ReNcell CX (cell line): ENCODE data around the genes EIF4G2 and GALNT18.

GRCh38 chr11:10504009-10504780 lies 36.8 kb downstream of the RNF141 start:
- PRO-cap: no peak

GRCh38 chr11:10580461-10581104 lies 12.1 kb upstream of the LYVE1 start:
- PRO-cap: no peak

- PRO-cap: no peak
Measured at GRCh38 chr11:10588723-10589442, 20.4 kb upstream of the LYVE1 start.

DNA sequence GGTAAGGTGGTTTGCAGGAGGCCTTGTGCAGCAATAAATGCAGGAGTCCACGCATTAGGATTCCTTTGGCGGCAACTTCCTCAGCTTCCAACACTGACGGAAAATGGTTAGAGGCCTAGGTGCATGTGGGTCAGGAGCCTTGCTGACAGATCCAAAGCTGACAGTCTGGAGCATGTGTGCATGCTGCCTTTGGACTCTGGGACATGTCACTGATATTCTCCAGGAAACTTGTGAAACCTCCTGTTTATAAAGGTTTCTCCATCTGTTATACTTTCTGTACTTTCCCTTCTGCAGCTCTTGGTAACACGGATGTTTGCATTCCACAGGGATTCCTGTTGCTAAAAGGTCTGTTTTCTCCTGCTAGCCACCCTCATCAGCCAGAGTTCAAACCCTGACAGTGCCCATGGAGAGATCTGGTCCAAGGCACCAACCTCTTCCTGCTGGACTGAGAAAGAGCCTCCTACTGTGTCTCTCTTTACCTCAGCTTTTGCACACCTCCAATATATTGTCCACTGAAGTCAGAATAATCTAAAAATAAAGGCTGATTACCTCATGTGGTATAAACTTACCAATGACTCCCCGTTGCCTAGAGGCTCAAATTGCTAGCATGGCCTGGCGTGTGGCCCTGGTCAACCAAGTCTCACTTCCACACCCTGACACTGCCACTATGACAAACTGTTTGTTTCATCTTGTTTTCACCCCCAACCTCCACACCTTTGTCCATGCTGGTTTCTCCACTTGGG lies 31.1 kb upstream of the LYVE1 start:
- PRO-cap: no peak

DNA sequence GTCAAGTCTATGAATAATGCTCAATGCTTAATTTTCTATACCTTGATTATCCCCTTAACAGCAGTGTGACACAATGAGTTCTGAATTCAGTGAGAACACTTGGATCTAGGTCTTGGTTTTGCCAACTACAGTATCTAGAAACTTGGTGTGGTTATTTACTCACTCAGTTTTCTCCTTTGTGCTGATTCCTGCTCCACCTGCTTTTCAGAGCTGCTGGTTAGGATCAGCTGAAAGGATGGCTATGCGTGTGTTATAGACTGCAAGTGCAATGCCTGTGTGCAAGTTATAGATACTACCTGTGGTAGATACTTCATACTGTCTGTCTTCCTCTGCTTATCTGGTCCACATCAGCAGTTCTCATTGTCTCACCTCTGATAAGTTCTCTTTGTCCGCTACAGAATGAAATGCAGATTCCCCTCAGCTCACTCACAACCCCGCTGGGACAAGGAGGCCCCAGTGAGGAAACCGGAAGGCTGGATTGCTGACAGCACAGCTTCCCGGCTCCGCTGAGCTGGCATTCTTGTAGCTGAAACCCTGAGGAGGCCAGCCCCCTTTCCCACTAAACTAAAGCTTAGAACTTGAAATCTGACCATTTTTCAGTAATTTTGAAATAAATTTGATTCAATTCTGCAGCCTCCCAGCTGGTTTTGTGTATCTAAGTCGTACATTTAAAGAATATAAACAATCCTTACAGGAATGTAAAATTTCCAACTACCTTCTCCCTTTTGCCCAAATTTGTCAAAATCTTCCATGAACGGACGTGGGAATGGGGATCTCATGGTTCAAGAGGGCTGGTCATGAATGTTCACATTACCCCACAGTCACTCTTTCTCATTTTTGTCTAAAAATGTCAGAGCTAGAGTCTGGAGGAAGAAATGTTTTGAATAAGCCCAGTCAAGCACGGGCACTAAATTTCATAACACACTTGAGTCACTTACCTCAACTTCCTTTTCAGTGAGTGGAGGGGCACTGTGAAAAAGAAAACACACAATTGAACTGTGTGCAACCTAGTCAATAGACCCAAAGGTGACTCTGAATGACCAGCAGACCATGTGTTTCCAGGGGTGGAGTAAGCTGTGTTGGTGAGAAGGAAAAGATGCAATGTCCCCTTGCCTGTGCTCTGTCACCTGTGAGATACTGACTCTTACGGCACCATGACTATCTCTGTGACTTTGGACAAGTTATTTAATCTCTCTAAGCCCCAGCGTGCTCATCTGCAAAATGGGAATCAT lies 37.8 kb upstream of the LYVE1 start:
- PRO-cap: no peak

DNA sequence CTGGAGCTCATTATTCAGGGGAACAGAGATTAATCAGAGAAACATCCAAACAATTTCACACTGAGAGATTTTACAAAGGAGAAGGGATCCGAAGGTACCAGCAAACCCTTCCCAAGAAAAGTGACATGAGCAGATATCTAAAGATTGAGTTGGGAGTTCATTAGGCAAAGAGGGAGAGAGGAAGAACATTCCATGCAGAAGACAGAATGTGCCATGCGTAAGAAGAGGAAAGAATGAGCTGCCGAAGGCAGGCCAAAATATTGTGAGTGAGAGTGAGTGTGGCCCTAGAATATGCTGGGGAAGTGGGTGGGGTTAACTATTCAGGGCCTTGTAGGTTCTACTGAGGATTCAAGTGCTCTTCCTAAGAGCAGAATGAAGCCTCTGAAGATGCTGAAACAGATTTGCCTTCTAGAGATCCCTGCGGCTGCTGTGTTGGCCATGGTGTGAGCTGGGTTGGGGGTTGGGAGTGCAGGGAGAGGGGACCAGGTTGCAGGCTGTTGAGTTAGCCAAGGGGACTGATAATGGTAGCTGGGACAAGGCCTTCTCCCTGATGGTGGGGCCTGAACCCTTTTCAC lies 50.1 kb upstream of the LYVE1 start:
- PRO-cap: no peak

DNA sequence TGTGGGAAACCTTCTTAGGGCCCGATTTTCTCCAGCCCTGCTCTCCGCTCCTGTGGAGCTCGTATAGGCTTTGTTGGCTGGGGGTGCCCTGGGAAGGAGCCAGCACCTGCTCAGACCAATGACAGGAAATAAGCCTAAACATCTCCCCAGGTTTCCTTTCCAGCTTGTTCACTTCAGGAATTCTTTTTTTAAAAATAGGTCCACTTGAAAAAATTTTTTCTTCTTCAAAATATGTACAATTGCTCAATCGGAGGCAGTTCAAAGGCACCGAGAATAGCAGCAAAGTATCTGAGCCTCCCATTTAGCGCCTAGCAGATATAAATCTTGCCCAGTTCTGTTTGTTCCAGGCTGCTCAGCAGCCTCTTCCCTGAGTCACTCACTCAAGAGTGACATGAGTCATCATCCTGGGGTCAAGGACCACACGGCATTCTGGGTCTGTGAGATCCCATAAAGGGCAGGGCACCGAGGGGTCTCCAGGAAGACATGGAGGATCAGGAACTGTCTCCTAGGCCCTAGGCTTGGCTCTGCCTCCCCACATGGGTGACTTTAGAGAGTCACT lies 34.0 kb downstream of the IRAG1 start:
- PRO-cap: no peak

- PRO-cap: no peak
Measured at GRCh38 chr11:10797966-10798851, 10.5 kb downstream of the EIF4G2 start.

DNA sequence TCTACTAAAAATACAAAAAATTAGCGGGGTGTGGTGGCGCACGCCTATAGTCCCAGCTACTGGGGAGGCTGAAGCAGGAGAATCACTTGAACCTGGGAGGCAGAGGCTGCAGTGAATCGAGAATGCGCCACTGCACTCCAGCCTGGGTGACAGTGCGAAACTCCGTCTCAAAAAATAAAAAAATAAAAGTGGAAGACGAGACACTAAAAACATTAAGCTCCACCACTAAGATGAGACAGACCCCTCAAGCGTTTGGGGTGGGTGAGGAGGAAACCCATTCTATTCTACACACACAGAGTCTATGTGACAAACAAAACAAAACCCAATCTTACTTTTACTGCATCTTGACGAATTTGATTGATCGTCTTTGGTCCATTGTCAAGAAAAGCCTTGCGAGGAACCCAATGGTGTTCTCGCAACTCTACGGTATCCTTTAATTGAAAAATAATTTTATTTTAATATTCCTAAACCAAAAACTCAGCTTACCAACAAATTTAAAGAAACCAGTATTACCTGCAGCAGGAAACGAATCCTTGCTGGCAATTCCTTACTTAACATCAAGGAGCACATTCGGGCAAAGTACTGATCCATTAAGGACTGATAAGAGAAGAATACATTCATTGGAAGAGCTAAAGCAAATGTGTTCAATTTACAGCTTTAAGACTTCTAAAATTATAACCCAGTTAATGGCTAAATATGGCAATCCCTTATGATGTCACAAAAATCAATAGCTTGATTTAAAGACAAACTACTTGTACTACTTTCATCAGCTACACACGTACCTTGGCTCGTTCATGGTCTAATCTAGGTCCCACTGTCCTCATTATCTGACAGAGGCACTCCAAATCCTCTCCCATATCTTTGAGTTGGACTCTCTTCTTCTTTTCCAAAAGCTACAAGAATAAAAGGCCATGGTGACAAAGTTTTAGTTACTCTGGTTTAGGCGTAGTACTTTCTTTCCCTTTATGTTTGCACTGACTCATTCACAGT lies 5.7 kb downstream of the EIF4G2 start:
- PRO-cap: no peak

DNA sequence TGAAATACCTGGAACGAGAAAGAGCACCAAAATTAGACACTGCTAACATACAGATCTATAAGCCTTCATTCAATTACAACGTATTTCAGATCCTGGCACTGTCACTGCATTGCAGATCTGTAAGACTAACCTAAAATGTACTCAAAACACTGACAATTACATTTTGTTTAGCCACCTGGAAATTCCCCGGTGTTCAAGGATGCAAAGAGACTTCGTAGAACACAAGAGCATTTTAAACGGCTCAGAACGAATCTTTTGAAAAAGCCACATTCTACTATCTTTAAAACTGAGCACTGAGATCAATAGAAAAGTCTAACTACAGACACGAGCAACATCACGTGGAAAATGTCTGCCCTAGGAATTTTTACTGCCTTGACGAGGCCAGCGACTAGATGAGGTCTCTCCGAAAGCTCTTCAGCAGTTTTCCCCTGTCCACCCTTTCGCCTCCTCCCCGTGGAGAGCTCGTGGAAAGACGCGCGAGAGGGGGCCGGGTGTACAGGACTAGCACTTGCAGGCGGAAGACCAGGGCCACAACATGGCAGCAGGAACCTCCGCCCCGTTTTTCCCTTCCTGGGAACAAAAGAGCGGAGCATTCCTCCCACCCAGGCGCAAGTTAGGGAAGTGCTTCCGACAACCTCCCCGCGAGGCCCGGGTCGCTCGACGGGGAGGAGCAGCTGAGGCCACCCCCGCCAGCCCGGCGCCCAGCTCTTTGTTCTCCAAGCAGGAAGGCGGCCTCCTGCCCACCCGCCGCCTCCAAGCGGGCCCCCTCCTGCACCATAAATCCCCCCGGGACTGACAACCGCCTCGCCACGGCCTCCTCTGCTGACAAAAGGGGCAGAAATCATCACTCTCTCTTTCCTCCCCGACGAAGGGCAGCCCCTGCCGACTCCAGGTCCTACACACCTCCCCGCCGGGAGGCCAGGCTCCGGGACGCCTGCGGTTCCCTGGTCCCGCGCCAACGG lies 1.1 kb downstream of the EIF4G2 start:
- PRO-cap: bidirectional peak, plus-strand start at position 513 of the sequence, minus-strand start at position 418 of the sequence

- PRO-cap: bidirectional peak, plus-strand start at chr11:10808667, minus-strand start at chr11:10808490; bidirectional peak, plus-strand start at chr11:10809151, minus-strand start at chr11:10808917
Measured at GRCh38 chr11:10808336-10809033, at the start of gene EIF4G2. Gene EIF4G2, minus strand, starts transcription at chr11:10808926.

DNA sequence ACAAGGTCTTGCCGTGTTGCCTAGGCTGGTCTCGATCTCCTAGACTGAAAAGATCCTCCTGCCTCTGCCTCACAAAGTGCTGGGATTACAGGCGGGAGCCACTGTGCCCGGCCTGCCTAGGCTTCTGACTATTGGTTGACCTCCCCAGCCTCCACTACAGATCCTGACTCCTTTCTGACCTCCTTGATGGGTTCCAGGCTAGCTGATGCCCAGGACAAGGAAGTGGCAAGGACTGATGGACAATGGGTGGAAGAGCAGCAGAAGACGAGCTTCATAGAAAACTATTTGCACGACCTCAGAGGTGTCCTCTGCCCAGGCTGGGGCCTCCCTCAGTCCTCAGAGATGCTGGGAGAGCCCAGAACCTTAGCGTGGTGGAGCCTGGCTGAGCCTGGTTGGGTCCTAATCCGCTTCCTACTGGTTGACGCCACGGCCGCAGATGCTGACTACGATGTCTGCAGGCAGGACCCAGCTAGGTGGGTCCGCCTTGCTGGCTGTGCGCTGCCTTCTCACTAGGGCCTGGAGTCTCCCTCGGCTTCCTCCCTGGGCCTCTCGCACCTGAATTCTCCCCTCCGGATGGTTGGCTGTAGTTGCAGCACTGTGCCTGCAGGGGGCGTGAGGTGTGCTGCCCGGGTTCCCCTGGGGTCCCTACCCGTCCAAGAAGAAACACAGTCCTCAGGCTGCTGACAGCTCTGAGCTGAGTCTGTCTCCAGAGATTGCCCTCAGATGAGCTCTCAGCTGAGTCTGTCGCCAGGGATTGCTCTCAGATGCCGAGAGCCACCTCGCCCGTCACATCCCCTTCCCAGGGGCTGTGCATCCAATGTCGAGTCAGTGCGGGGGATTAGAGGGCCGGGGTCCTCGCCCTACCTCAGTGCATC lies 197.3 kb downstream of the CSNK2A3 start:
- PRO-cap: no peak

GRCh38 chr11:11239624-11240147 lies 113.4 kb downstream of the CSNK2A3 start:
- PRO-cap: no peak

- PRO-cap: no peak
Measured at GRCh38 chr11:11313806-11314270, 39.2 kb downstream of the CSNK2A3 start.

DNA sequence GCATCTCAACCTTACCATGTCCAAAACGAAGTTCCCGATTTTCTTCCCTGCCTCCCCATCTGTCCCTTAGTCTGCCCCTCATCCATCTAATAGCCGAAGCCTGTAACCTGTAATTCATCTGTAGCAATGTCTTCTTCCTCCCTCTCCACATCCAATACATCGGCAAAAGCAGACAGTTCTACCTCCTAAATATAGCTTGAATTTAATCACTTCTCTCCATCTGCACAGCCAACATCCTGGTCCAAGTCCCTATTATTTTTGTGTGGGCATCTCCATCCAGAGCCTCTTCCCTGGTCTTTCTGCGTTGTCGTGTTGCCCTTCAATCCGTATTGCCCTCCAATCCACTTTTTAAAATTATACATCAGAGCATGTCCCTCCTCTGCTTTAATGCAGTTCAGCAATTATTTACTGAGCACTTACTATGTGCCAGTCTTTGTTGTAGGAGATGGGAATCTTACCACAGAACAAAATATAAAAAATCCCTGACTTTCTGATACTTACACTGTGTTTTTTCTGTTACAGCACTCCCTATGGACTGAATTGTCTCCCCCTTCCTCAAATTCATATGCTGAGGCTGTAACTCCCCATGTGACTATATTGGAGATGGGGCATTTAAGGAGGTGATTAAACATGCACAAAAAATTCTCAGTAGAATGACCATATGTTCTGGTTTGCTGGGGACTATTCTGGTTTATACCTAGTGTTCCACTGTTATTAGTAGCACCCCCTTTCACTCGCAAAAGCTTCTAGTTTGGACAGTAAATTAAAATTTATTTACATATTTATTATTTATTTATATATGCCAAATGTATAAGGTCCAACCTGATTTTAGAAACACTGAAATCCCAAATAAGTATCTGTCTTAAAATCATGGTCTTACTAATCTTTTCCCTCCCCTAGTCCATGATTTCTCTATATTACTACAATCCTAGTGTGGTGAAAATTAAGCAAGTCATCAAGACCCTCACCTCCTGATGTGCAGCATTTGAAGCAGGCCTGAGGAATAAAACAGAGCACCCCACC lies 2.0 kb upstream of the CSNK2A3 start:
- PRO-cap: no peak

DNA sequence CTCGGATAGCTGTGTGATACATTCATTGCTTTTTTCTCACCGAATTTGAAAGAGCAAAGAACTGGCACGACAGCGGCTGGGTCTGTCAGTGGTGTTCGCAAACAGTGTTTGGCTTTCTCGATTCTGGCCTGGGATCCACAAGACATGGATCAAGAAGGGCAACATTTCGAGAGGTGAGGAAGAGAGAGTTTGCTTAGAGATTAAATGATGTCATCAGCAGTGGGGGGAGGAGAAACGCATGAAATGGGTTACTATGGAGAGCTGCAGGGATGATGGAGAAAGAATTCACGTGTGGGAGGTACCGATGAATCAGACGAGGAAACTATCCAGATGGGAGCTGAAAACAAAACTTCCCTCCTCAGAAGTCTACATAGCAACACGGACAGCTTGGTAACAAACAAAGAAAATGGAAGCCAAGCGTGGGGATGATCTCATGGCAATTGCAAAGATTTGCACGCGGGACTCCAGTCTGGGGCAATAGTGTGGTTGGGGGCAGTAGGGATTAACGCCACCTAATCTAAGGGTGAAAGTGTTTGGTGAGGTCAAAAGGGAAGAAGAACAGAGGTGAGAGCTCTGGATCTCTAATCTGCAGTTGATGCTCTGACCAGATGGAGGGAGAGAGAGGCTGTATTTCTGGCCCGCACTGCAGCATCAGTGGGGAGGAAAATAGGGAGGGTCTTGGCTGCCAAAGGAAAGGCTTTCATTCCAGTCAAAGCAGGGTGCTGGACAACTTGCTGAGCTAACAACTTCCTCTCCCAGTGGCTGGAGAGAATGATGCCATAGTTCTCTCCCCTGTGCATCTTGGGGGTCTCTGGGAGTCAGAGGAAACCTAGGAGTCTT lies 43.3 kb upstream of the CSNK2A3 start:
- PRO-cap: no peak

DNA sequence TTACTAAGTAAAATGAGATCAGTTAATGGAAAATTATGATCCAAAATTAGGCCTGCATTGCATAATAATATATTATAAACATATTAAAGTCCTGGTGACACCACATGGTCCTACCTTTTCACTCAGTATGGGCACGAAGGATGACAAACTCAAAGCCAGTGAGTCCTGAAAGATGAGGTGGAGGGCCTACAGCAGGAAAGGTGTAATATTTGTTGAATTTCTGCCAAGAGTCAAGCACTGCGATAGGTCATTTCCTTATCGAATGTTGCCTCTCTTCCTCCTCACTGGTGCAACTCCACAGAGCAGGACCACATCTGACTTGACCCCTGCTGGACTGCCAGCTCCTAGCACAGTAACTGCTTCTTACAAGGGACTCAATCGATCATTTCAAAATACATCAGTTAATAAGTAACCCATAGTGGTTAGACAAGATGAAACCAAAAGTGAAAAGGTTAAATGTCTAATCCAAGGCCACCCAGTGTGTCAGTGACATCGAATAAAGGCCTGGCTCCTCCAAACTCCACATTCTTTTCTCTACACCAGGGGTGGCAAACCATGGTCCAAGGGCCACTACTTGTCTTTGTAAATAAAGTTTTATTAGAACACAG lies 98.4 kb upstream of the CSNK2A3 start:
- PRO-cap: no peak

GRCh38 chr11:11582025-11582824 lies 39.6 kb downstream of the GALNT18 start:
- PRO-cap: no peak

DNA sequence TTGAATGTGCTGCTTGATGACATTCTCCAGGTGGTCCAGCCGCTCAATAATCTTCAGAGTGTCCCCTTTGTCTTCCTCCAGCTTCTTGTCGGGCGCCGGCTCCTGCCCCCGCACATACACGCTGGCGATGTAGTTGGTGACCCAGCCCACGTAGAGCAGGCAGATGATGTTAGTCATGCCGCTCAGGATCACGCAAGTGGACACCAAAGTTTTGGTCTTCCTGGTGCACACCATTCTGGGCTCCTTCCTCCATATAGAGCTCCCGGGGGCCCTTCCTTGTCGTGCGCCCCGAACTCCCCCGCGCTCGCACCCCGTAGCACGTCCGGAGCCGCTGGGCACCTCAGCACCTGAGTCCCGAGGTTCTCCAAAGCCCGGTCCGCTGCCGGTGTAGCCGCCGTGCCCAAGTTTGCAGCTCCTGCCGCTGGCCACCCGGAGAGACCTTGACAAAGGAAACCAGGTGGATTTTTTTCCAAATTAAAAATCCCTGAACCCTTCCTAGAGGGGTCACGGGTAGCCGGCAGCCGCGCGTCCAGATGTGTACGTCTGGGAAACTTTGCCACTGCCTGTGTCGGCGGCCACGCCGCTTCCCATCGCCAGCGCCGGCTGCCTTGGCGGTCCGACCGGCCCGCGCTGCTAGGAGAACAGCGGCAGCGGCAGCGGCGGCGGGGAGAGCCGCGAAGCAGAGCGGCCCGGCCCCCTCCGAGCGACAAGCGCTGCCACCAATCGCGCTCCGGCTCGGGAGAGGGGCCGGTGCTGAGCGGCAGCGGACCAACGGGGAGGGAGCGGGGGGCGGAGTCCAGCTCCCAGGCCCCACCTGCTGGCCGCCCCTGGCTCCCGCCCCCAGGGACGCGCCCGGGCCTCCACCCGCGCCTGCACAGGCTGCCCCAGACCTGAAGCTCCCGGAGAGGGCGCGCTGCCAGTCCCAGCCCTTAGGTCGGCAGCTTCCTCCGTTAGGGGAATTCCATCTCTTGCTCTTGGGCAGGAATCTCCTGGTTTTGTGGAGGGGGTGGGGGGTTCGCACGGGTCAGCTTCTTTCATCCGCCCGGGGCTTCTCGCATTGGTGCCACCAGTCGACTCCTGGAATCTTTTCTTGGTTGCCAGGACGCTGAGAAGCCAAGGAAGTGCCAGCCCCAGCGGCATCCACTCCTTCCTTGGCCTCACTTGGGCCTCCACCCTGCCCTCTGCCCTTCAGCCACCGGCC lies at the start of gene GALNT18:
TSS of gene GALNT18 (minus strand) at position 646 of the 1,201 bp plus-strand sequence.
- PRO-cap: bidirectional peak, plus-strand start at position 897 of the sequence, minus-strand start at position 637 of the sequence

GRCh38 chr11:11681014-11681327 lies 59.2 kb upstream of the GALNT18 start:
- PRO-cap: no peak